Hematopoietic multipotent progenitor cell (in vitro differentiated cells): ENCODE measurements around a stretch of chr2.

DNA sequence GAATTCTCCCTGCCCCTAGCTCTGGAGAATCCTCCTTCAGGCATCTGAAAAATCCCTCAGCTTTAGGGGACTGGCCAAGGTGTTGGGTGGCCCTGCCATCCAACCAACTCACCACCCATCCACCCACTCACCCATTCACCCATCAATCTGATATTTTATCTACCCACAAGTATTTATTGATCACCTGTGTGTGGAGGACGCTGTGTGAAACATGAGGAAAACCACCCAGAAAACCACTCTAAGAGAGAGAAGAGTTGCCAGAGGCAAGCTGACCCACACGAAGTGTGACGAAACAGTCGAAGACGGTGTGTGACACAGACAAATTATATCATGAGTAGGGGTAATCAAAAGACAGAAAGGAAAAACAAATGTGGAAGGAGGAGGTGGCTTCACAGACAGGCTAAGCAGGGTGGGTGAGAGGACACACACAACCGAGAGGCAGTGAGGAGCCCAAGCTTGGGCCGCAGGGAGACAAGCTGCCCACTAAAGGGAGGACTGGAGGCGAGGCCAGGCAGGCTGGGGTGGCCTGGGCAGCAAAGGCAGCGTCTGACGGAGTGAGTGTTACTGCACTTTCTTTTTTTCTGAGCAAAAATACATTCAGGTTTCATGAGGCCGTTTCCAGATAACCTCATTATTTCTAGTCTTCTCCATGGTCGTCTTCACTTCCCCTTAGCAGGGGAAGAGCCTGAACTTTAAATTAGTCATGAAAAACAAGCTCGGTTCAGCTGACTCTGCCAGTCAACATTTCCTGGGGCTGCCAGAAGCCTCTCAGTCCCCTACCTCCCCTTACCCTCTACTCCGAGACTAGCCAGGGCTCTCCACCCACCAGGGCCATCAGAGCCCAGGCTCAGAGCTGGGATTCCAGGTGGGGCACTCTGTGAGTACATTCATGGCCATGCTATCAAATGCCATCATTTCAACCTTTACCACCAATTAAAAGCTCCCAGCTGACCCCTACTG lies 13.6 kb upstream of the ZFP36L2 start:
- CAGE, long polyA plus RNA: no peak

DNA sequence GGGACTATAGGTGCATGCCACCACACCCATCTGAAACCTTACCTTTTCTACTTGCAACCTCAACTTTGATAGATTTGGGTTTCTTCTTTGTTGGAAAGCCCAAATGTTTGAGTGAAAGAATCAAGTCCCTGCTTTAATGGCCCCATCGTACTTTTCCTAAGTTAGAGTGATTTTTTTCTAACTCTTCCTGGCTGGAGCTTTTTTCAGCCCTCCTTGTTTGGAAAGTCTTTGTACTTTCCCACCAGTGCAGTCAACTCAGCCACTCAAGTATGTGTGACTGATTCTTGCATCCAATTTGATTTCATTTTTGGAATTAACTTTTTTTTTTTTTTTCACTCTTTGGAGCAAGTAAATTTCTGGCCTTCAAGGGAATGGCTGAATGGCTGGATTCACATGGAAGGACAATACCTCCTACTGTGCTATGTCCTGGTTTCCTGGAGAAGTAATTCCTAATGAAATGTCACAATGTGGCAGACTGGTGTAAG lies 75.8 kb upstream of the ZFP36L2 start:
- CAGE, long polyA plus RNA: no peak

DNA sequence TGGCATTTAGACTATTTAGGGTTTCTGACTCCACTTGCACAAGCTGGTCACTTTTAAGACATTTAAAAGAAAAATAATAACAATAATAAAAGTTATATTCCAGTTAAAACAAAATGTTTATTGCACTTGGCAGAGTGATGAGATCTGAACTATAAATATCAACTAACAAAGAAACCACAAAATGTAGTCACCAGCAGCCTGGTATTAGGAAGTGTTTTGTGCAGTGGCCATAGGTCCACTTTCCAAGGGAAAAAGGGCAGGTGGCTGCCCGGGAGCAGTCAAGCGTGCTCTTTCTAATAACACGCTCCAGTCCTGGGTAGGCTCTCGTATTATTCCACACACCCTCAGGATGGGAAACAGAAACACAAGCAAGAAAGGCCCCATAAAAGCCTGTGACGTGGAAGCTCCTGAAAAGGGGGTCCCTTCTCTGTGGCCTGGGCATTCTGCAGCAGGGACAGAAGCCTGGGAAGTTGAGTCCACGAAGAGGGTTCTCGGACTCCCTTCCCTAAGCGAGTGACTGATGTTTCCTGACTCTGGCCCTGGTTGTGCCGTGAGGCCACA lies 87.0 kb upstream of the ZFP36L2 start:
- CAGE, long polyA plus RNA: no peak

DNA sequence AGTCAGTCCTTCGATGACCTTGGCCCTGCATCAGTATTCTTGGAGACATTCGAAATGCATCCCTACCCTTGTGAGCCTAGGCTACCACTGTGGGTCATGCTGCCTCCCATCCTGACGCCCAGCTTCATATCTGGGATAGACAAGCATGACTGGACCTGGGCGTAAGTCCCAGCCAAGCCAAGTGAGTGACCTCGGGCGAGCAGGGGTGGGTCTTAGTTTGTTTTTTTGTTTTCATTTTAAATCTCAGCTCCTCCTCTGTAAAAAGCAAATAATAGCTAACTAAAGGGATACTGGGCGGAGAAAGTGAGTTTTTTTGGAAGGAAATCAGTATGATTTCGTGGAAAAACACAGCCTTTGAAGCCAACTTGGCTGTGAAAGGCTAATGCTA lies 13.5 kb downstream of the ABCG5 start:
- CAGE, long polyA plus RNA: no peak

GRCh38 chr2:43840997-43841352 lies 2.2 kb downstream of the ABCG8 start:
- CAGE, long polyA plus RNA: no peak

DNA sequence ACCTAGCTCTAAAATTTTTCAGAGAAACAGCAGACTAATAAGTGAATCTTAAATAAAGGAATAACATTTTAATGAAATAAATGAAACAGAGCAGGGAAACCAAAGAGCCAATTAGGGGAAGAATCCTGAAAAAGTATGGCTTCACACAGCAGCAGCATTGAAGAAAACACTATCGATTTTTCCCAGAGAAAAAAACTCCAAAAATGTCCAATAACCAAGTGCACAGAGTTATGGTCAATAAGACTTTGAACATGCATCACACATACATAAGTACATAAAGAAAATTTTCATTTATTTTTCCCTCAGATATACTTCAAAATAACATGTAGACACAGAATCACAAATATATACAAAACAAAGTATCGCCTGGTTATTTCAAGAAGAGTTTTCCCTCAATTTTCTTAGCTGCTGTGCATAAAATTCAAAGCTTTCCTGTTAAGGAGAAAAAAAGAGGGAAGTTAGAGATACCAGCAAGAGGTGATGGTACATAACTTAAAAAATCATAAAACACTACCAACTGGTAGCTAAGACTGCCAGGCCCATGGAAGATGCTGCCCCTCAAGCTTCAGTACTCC lies 49.5 kb downstream of the ABCG8 start:
- CAGE, long polyA plus RNA: no peak

DNA sequence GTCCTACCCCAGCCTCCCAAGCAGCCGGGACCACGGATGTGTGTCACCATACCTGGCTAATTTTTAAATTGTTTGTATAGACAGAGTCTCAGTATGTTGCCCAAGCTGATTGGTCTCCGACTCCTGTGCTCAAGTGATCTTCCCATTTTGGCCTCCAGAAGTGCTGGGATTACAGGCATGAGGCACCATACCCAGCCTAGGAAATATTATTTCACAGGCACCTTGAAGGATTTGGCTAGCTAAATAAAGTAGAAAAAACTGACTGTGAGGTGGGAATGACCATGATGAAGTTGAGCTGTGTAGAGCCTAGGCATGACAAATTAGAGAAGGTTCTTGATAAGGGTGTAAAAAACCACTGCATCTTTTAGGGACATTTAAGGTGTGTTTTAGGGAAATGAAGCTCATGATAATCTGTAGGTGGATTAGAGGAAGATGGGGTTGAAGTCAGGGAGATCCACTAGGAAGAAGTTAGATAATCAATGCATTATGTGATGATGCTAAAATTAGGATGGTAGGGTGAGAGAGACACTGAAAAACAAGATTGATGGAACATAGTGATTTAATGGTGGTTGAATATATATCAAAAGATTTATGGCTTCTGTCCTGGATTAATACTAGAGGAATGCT lies 12.5 kb downstream of the PPM1B start:
- CAGE, long polyA plus RNA: no peak

GRCh38 chr2:44268387-44268650 lies 7.0 kb upstream of the SLC3A1 start:
- CAGE, long polyA plus RNA: no peak

GRCh38 chr2:44938630-44939703 lies 2.5 kb upstream of the SIX3 start:
- CAGE, long polyA plus RNA: no peak

GRCh38 chr2:45192592-45192803 lies 183.2 kb upstream of the SIX2 start:
- CAGE, long polyA plus RNA: no peak

- CAGE, long polyA plus RNA: no peak
Measured at GRCh38 chr2:45274127-45274599, 264.9 kb upstream of the SIX2 start.

GRCh38 chr2:45741382-45741998 lies 90.0 kb downstream of the PRKCE start:
- CAGE, long polyA plus RNA: no peak

DNA sequence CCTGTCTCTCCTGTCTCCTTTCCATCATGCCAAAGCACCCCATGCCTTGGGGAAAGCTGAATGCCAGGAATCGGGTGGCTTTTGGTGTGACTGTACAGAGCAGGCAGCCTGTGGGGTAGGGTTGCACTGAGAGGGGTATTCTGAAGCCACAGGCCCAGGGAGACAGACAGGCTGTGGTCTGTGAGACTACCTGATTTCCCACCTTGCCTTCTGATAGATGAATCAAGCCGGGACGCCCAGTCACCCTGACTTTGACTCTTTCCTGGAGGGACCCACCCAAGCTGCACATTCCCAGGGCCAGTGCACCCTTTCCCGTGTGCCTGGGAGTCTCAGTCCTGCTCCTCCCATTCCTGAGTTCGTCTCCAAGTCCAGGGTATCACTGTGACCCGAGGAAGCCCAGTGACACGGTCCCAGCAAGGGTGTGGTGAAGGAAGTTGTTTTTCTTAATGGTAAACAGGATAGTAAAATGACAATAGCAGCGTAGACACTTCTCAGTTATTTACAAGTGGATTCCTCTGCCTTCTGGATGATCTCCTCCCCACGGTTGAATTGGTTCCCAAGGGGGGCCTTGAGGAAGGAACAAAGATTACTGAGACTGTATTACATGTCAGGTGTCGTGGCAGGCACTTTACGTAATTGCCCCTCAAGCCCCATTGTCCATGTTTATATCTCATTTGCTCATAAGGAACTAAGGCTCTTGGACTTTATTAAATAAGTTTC lies 123.2 kb downstream of the PRKCE start:
- CAGE, long polyA plus RNA: no peak

- CAGE, long polyA plus RNA: no peak
Measured at GRCh38 chr2:45794115-45794635, 142.7 kb downstream of the PRKCE start.

- CAGE, long polyA plus RNA: no peak
Measured at GRCh38 chr2:45922410-45922931, 271.0 kb downstream of the PRKCE start.

- CAGE, long polyA plus RNA: no peak
Measured at GRCh38 chr2:46096148-46096793, 200.9 kb upstream of the EPAS1 start.

- CAGE, long polyA plus RNA: no peak
Measured at GRCh38 chr2:46230112-46230448, 67.1 kb upstream of the EPAS1 start.

DNA sequence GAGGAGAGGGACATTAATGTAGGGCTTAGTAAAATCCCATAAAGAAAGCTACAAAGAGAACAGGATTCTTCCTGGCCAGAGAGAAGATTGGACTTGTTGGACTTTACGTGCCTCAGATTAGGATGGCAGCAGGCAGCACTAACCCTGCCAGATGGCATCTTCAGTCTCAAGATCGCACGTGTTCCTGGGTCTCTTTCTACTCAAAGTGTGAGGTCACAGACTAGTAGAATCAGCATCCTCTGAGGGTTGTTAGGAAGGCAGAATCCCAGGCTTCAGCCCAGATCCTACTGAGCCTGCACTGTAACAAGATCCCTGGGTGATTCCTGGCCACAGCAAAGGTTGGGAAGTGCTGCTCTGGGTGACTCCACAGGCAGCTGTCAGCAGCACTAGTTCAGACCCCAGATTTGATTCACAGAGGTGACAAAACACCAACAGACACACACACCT lies 39.3 kb downstream of the EPAS1 start:
- CAGE, long polyA plus RNA: no peak

- CAGE, long polyA plus RNA: no peak
Measured at GRCh38 chr2:46452541-46452749, 89.8 kb upstream of the RHOQ start.

DNA sequence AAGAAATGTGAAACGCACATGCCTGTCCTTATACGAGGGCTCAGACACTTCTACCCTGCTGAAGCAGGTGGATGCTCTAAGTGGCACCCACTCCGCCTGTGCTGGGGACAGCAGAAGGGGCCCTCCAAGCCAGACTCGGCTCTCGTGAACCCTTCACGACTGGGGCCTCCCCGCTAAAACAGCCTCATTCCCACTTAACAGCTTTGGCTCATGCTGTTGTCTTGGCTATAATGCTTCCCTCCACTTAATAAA lies 22.0 kb upstream of the RHOQ start:
- CAGE, long polyA plus RNA: no peak